AG04449 (cell line): ENCODE results near the gene KLHDC2.

GRCh38 chr14:49768097-49769048, at the start of gene KLHDC2:
Gene KLHDC2 (plus strand): TSS chr14:49768153.
- RRBS, result 3% methylated on average over 22 of the region's 99 CpGs

DNA sequence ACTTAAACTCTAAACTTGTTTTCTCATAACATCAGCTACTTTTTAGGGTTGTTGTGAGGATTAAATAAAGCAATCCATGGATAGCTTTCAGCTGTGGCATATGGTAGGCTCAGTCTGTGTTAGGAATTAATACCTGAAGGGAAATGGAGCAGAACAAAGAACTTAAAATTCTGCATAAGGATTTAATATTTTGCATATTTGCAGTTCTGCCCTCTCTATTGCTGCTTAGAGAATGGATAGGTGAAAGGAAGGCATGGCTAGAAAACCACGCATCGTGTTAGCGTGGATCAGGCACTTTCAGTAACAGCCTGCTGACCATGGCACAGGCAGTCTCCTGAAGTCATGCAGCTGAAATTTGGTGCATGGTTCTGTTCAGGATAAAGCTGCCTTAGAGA, 2.7 kb downstream of the KLHDC2 start:
- RRBS, result no CpG with 5 or more reads among the region's 3 CpGs

- RRBS, result no CpG with 5 or more reads among the region's 1 CpG
Measured at GRCh38 chr14:49774141-49774897, 6.4 kb downstream of the KLHDC2 start.

- RRBS, result no CpG with 5 or more reads among the region's 3 CpGs
Measured at GRCh38 chr14:49774898-49775623, 7.1 kb downstream of the KLHDC2 start.

GRCh38 chr14:49795714-49796212, 27.8 kb downstream of the KLHDC2 start:
- RRBS, result no CpG with 5 or more reads among the region's 3 CpGs

DNA sequence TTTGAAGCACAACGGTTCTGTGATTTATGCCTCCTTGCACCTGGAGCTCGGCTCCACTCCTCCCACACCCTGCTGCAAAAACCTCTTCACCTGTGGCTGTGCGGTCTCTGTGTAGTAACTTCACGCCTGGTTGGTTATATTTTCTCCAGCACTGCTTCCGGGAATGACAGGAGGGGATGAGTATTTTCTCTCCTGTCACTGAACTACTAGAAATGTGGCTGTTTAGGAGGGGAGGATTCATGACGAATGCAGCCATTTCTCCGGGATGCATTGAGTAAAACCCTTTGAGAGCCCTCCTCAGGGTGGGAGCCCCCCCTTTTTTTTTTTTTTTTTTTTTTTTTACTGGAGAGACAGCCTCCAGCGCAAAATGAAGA, 67.2 kb downstream of the ARF6 start:
- RRBS, result 37% methylated on average over 3 of the region's 8 CpGs

DNA sequence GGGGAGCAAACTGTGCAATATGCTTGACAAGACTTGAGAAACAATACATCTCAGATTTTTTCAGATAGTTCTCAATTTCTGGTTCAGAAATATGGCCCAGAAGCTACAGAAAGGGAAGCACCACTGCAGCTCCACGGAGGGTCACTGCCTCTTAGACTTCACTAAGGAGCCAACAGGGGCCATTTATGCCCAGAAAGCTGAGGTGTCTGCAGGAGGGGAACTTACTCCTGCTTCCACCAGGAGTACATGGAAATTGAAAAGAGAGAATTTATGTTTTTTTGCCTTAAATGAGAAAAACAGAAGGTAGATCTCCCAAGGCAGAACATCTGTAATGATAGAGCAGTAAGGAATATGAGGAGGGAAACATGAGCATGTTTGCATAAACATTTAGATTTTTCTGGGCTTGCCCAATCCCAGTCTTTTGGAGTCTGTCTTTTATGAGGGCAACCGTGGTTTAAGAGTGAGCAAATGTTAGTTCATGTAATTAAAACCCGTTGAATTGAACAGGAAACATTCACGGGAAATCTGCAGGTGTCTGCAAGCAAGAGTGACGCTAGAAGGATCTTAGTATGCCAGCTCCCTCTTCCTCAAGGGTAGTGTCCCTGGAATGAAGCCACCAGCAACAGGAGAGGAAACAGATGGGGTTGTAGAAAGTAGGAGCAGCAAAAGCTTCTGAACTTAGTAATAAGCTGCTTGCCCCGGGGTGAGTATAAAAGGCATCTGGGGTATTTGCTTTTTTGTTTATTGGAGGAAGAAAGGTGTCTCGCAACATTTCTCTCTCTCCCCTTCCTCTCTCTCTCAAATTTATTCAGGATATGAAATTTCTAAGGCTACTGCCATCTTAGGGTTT, 79.3 kb downstream of the ARF6 start:
- RRBS, result no CpG with 5 or more reads among the region's 7 CpGs

GRCh38 chr14:49987207-49987673, 94.4 kb downstream of the ARF6 start:
- RRBS, result no CpG with 5 or more reads among the region's 6 CpGs

DNA sequence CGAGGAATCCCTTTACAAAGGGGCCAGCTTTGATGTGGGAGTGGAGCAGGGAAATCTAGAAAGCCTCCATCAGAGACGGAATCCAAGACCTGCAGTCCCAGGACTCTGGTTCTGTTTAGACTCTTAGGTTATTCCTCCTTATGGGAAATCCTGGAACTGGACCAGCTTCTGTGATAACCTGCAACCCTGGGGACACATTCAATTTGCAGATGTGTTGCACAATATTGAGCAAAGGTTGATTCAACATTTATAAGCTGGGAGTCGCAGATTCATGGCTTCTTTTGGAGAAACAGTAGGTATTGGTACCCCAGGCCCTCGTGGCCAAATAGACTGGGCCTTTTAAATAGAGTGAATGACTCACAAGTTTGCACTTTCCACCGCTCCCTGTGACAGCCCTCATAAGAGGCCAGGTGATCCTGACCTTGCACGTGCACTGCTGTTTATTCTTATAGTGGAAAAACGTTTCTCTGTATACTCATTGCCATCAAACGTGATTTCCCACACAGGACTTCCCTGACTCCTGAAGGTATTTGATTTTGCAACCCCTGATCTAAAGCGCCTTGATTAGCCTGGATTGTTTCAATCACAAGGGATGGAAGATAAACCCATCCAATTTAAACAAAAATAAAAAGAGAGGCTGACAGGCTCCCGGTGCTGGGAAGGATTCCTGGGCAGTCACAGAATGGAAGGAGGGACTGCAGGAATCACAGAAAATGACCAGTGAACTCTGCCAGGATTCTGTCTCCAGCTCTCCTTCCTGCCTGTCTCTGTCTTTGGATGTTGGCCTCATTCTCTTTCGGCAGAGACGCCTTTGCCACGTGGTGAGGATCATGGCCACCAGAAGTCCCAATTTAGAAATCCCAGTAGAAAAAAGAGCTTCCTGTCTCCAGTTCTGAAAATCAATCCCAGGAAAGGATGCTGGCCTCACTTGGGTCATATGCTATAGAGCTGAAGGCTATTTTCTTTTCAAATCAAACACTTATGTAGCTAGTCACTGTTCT, 97.9 kb downstream of the VCPKMT start:
- RRBS, result no CpG with 5 or more reads among the region's 13 CpGs

DNA sequence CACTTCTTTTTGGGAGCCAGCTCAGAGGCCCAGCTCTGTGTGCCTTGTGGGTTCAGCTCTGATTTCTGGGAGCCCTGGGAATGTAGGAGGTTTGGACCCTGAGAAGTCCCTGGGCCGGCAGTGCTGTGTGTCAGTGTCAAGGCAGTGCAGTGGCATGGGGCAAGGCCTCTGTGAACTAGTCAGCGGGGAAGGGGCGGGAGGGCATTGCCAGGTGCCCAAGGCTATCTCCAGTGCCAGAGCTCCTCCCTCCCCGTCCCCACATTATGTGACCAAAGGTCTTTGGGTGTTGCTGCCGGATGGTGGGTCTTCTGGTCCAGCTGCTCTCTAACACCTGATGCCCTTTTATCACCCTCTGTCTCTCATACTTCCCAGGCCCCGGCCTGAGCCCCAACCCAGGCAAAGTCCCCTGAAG, 54.2 kb downstream of the VCPKMT start:
- RRBS, result 61% methylated on average over 2 of the region's 6 CpGs

DNA sequence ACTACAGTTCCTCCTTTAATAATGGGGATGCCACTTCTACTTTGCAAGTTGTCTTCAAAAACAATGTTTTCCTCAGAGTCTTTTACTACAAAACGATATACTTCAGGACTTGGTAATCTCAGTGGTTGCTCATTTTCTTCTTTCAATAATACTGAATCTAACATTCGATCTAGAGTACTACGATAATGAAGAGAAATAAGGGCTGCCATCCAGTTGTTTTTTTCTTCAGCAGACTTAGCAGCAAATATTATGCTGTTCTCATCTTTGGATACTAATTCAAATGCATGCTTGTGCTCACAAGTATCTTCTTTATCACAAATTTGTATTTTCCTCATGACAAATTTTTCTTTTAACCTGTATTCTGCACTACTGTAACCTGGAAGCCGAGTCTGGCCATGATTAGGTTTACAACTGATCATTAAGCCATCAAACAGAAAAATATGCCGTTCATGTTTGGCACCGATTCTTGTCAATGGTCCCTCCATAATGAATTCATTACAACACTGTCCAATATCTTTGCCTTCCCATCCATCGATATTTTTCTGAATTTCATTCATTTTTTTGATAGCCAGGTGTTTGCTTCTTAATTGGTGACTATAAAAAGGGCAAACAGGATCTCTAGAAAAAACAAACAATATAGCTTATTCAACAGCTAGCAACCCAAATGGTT, 43.2 kb upstream of the VCPKMT start:
- RRBS, result no CpG with 5 or more reads among the region's 7 CpGs

DNA sequence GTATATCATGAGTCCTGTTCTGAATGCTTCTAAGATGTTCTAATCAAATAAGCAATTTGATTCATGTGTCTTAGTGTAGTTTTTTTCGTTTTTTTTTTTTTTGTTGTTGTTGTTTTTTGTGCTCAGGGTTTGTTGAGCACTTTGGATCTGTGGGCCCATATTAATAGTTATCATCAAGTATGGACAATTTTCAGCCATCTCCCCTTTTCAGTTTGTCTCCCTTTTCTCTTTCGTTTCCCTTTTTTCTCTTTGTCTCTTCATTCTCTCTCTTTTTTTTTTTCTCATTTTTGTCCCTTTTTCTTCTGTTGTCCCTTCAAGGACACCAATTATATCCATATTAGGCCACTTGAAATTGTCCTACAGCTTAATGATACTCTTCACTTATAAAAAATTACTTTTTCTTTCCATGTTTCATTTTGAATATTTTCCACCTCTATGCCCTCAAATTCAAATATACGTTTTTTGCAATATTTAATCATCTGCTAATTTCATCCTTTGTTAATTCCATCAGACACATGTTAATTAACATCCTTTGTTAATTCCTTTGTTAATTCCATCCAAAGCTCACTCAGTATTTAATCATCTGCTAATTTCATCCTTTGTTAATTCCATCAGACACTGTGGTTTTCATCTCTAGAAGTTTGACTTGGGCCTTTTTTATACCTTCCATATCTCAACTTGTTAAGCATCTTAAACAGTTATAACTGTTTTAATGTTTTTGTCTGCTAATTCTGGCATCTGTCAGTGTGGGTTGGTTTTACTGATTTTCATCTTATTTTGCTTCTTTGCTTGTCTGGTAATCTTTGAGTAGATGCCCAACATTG, 53.2 kb downstream of the MAP4K5 start:
- RRBS, result no CpG with 5 or more reads among the region's 3 CpGs

- RRBS, result no CpG with 5 or more reads among the region's 6 CpGs
Measured at GRCh38 chr14:50677423-50677952, 9.4 kb upstream of the SAV1 start.

GRCh38 chr14:50770633-50771270, 60.2 kb downstream of the NIN start:
- RRBS, result no CpG with 5 or more reads among the region's 8 CpGs

DNA sequence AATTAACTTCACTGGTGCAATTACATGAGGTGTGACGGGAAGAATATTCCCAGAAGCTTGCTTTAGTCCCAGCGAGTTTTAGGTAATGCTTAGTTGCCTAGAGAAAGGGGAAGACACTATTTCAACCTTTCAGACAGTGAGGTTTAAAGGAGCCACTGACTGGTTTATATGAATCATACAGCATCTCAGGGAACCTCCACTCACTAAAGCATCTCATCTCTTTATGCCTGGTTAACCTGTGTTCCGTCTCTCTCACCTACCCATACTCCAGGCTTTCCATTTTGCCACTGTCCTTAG, 8.3 kb downstream of the NIN start:
- RRBS, result no CpG with 5 or more reads among the region's 3 CpGs

- RRBS, result 0% methylated on average over 3 of the region's 28 CpGs
Measured at GRCh38 chr14:50944060-50944292, 307 bp downstream of the PYGL start.

- RRBS, result no CpG with 5 or more reads among the region's 8 CpGs
Measured at GRCh38 chr14:50945052-50945448, 767 bp upstream of the PYGL start.

DNA sequence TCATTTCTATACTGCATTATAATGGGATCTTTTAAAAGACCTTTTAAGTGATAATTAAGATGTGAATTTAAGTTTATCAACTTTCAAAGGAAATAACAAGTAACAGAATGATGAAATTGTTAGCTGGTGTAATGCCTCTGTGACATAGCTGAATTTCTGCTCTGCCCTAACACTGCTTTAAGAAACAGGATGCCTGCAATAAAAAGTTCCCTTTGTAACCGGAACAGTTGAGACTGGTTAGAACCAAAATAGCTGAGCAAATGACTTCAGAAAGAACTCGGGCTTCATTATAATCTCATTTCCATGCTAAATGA, 23.4 kb upstream of the PYGL start:
- RRBS, result no CpG with 5 or more reads among the region's 2 CpGs